Left colon (tissue), 1 donor: ENCODE results near the genes BTBD6 and CRIP1.

DNA sequence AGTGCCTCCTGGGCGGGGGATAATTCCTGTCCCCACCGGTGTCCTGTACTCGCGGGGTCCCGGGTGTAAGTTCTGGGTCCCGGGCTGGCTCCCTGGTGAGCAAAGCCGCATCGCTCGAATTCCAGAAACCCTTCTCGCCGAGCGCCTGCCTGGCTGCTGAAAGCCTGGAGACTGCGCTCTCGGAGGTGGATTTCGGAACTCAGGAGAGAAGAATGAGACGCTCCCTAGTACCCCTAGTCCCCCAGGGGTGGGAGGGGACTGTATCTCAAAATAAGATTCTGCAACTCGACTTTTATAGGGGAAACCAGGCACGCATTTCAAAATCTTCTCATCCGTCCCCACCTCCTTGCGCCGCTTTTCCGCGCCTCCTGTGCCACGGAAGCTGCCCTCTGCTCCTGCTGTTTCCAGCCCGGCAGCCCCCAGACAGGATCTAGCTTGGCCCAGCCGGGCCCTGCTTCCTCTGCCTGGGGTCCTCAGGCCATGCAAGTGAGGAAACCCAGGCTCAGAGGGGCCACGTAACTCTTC lies 21.0 kb upstream of the CEP170B start:
- PRO-cap = no peak

- PRO-cap = bidirectional peak, plus-strand start at chr14:104972448, minus-strand start at chr14:104972324
Observed at GRCh38 chr14:104972086-104972936, 5.9 kb downstream of the AHNAK2 start.

GRCh38 chr14:104974050-104974383 lies 4.2 kb downstream of the AHNAK2 start:
- PRO-cap = no peak

- PRO-cap = no peak
Observed at GRCh38 chr14:104985918-104986933, 638 bp downstream of the CLBA1 start.

DNA sequence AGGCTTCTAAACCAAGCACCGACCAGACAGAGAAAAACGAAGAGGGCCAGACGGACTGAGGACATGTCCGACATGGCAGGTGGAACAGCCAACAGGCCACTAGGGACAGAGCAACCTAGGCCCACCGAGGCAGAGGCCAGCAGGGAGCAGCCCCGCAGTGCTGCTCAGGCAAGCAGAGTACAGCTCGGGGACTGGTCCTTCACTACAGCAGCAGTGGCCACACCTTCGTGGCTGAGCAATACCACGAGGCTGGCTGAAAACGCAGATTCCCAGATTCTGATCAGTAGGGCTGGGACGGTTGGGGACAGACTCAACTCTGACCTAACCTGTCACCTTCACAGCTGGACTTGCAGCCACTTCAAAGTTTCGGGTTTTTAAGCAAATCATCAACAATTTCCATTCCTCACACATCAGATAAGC lies 1.7 kb downstream of the CDCA4 start:
- PRO-cap = no peak

- PRO-cap = no peak
Observed at GRCh38 chr14:105058615-105059005, 6.6 kb downstream of the GPR132 start.

- PRO-cap = no peak
Observed at GRCh38 chr14:105080454-105080805, 15.2 kb upstream of the GPR132 start.

GRCh38 chr14:105248239-105248692 lies at the start of gene BTBD6:
Gene BTBD6, plus strand, starts transcription at chr14:105248533.
- PRO-cap = bidirectional peak, plus-strand start at chr14:105248548, minus-strand start at chr14:105248447

DNA sequence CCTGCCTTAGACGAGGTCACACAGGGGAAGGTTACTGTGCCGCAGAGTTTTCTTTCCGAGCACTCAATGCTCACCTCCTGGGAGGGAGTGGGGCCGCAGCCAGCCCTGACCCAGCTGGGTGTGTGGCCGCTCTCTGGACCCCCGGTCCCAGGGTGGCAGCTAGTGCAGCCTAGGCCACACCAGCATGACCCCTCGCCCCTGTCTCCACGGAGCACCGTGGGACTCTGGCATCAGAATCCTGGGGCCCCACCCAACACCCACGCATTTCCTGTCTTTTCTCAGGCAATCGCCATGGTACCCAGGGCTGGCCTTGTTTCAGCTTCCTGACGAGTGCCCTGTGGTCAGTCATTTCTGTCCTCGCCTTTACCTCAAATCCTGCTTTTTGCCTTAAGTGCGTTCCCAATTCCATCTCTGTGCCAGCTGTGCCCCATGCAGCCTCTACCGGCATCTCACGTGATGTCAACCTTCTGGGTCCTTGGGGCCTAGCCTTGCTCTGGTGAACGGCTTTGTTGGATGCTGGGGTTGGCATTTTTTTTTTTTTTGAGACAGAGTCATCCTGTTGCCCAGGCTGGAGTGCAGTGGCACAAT lies 16.0 kb downstream of the PACS2 start:
- PRO-cap = no peak

- PRO-cap = no peak
Observed at GRCh38 chr14:105432589-105433128, 13.0 kb downstream of the MTA1 start.

- PRO-cap = no peak
Observed at GRCh38 chr14:105478157-105479363, 3.9 kb downstream of the CRIP2 start.

- PRO-cap = no peak
Observed at GRCh38 chr14:105482726-105483104, 4.0 kb upstream of the CRIP1 start.

- PRO-cap = unidirectional peak, plus-strand start at chr14:105486896; bidirectional peak, plus-strand start at chr14:105487197, minus-strand start at chr14:105487013
Observed at GRCh38 chr14:105486243-105487343, at the start of gene CRIP1. Gene CRIP1, plus strand, starts transcription at chr14:105486886.

DNA sequence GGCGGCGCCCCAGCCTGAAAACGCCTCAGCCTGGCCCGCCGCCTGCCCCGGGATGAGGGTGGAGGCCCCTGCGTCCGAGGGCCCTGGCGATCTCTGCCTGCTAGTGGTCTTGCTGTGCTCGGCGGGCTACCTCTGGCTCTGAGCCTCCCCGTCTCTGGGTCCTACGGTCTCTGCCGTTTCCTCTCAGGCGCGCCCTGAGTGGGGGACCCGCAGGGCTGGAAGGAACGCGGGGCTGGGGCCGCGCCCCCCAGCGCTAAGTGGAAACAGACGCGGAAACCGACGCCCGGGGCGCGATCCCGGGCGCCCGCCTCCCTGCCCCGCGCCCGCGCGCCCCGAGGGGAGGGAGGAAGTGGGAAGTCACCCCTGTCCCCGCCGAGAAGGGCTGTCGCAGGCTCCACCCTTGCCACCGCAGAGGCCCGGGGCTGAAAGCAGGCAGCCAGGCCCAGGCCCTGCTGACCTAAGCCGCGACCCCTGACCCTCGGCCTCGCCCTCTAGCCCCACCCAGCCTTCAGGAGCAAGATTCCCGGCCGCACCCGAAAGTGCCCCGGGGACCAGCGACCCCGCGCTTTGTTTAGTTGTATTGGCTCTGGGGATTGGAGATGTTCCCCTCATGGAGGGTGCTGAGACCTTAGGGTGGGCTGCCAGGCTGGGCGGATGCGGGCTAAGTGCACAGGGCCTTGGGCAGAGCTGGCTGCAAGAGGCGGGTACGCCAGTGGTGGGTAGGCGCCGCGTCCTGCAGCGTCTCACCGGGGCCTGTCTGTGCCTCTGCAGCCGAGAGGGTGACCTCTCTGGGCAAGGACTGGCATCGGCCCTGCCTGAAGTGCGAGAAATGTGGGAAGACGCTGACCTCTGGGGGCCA lies 938 bp downstream of the CRIP1 start:
- PRO-cap = bidirectional peak, plus-strand start at position 411 of the sequence, minus-strand start at position 351 of the sequence; unidirectional peak, minus-strand start at position 745 of the sequence

- PRO-cap = no peak
Observed at GRCh38 chr14:105497333-105498253, 6.5 kb downstream of the TEDC1 start.

GRCh38 chr14:105525681-105526047 lies 719 bp upstream of the TMEM121 start:
- PRO-cap = no peak

DNA sequence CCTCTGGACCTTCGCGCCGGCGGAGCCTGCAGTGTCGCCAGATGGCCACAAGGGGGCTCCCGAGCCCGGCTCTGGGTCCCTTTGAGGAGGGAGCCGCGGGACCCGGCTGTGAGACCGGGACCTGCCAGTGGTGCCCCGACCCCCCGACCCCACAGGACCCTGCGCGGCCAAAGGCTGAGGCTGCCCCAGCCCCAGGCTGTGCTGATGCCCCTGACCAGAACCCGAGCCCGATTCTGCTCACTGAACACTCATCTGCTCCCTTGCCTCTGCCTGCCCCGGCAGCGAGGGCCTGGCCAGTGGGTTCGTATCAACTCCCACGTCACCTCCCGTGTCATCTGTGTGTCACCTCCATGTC lies 11.6 kb downstream of the TMEM121 start:
- PRO-cap = no peak

DNA sequence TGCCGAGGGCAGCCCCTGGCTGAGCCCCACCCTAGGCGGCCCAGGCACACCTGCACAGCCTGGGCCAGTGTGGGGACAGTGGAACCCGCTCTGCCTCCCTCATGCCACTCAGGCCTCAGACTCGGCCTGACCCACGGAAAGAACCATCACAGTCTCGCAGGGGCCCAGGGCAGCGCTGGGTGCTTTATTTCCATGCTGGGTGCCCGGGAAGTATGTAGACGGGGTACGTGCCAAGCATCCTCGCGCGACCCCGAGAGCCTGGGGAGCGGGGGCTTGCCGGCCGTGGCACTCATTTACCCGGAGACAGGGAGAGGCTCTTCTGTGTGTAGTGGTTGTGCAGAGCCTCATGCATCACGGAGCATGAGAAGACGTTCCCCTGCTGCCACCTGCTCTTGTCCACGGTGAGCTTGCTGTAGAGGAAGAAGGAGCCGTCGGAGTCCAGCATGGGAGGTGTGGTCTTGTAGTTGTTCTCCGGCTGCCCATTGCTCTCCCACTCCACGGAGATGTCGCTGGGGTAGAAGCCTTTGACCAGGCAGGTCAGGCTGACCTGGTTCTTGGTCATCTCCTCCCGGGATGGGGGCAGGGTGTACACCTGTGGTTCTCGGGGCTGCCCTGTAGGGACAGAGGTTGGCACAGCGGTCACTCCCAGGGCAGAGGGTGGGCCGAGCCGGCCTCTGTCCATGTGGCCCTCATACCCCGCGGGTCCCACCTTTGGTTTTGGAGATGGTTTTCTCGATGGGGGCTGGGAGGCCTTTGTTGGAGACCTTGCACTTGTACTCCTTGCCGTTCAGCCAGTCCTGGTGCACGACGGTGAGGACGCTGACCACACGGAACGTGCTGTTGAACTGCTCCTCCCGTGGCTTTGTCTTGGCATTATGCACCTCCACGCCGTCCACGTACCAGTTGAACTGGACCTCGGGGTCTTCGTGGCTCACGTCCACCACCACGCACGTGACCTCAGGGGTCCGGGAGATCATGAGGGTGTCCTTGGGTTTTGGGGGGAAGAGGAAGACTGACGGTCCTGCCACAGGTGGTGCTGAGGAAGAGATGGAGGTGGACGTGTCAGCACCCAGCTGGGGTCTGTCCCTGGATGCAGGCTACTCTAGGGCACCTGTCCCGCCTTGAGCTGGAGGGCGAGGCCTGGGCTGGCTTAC lies 116.9 kb downstream of the TMEM121 start:
- PRO-cap = no peak

- PRO-cap = unidirectional peak, minus-strand start at chr14:105707324
Observed at GRCh38 chr14:105706998-105707720, 180.8 kb downstream of the TMEM121 start.

- PRO-cap = bidirectional peak, plus-strand start at chr14:105862346, minus-strand start at chr14:105862272
Observed at GRCh38 chr14:105861636-105862589, 335.5 kb downstream of the TMEM121 start.